Measurements from ENCODE around the gene SYCE1L.

GRCh38 chr16:75229533-75230472 is 11.0 kb downstream of the CTRB1 start:
- PRO-cap, 3 experiments, result no peak in any of the 3 experiments
- RRBS, result no CpG with 5 or more reads among the region's 45 CpGs

- PRO-cap, 3 experiments, result peak in 1 of 3 experiments; most common plus-strand start chr16:75250465 (in 1); most common minus-strand start chr16:75250118 (in 1)
- RRBS, result 5% methylated on average over 8 of the region's 20 CpGs
Measured at GRCh38 chr16:75249794-75250582, 1.4 kb downstream of the BCAR1 start.

- PRO-cap, 3 experiments, result peak in 1 of 3 experiments; most common plus-strand start chr16:75304911 (in 1)
- RRBS, result no CpG with 5 or more reads among the region's 10 CpGs
Measured at GRCh38 chr16:75304258-75305064, 53.0 kb upstream of the BCAR1 start.

GRCh38 chr16:75305065-75305996 is 53.9 kb upstream of the BCAR1 start:
- PRO-cap, 3 experiments, result no peak in any of the 3 experiments
- RRBS, result no CpG with 5 or more reads among the region's 7 CpGs

GRCh38 chr16:75445274-75445607 is 11.9 kb upstream of the CFDP1 start:
- PRO-cap, 3 experiments, result no peak in any of the 3 experiments
- RRBS, result no CpG with 5 or more reads among the region's 5 CpGs

DNA sequence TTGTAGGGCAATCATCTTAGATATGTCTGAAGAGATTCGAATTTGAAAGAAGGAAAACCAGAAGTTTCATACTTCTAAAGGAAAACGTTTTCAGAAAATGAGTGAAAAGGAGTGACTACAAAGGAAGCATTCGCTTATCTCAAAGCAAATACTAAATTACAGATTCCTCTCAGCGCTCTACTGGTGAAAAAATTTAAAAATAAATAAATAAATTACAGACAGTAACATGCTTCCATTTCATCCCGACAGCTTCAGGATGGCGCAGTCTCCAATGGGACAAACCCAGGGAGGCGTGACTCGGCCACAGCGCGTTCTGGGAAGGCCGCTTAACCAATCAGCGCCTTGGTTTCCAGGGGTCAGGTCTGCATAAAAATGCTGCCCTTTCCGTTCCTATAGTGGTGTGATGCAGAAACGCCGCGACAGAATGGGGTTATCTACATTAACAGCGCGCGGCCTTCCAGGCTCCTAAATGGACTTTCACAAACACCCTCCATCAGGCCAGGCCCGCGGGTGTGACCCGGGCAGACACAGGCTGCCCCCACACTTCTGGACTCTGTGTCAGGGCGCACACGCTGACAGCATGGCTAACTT is 958 bp downstream of the TMEM231 start:
- PRO-cap, 3 experiments, result peak in 3 of 3 experiments; most common plus-strand start position 395 of the sequence (in 3); most common minus-strand start position 247 of the sequence (in 2)
- RRBS, result 4% methylated on average over 2 of the region's 24 CpGs

DNA sequence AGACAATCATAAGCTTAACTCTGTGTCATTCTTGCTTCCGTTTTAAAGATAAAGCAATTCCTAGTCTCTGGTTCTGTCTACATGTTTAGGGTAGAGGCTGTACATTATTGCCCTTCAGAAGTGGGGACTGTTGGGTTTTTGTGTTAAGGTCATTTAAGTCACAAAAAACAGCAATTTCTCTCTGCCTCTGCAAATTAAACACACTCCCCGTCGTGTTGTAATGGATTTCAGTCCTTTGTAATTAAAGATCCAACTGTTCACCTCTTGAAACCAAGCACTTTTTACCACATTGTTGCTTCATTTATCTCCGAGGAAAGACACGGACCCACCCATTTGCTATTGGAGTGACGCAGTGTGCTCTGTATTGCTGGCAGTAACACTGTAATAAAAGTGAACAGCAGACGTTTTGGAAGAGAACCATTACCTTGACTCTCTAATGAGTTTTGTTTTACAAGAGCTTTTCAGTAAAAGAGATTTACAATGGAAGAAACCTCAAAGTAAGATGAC is 83.1 kb upstream of the CNTNAP4 start:
- PRO-cap, 3 experiments, result no peak in any of the 3 experiments
- RRBS, result no CpG with 5 or more reads among the region's 7 CpGs

DNA sequence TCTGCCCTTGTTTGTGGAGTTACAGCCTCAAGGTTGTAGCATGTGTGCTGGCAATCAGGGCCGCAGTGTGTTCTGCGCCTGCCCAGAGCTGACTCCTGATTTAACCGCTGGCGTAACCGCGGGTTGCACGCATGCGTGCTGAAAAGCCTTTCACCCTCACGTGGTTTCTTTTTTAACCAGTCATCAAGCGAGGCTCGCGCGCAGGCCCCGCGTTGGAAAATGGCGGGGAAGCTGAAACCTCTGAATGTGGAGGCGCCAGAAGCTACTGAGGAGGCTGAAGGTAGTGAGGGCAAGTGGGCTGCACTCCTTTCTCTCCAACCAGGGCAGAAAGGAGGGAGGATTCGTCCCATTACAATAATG is at the start of gene SYCE1L:
TSS of gene SYCE1L (plus strand) at position 176 of the 360 bp plus-strand sequence.
- PRO-cap, 3 experiments, result no peak in any of the 3 experiments
- RRBS, result no CpG with 5 or more reads among the region's 18 CpGs

DNA sequence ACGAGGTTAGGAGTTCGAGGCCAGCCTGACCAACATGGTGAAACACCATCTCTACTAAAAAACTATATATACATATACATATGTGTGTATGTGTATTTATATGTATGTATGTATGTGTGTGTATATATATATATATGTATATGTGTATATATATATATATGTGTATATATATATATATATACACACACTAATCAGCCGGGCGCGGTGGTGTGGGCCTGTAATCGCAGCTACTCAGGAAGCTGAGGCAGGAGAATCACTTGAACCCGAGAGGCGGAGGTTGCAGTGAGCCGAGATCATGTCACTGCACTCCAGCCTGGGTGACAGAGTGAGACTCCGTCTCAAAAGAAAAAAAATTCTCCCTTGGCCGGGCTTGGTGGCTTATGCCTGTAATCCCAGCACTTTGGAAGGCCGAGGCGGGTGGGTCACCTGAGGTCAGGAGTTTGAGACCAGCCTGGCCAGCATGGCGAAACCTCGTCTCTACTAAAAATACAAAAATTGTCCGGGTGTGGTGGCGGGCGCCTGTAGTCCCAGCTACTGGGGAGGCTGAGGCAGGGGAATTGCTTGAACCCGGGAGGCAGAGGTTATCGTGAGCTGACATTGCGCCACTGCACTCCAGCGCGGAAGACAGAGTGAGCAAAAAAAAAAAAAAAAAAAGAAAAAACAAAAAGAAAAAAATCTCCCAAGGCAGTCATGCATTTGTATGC is 1.1 kb downstream of the SYCE1L start:
- PRO-cap, 3 experiments, result no peak in any of the 3 experiments
- RRBS, result no CpG with 5 or more reads among the region's 23 CpGs

- PRO-cap, 3 experiments, result no peak in any of the 3 experiments
- RRBS, result no CpG with 5 or more reads among the region's 21 CpGs
Measured at GRCh38 chr16:77236094-77236521, 36.9 kb downstream of the SYCE1L start.

DNA sequence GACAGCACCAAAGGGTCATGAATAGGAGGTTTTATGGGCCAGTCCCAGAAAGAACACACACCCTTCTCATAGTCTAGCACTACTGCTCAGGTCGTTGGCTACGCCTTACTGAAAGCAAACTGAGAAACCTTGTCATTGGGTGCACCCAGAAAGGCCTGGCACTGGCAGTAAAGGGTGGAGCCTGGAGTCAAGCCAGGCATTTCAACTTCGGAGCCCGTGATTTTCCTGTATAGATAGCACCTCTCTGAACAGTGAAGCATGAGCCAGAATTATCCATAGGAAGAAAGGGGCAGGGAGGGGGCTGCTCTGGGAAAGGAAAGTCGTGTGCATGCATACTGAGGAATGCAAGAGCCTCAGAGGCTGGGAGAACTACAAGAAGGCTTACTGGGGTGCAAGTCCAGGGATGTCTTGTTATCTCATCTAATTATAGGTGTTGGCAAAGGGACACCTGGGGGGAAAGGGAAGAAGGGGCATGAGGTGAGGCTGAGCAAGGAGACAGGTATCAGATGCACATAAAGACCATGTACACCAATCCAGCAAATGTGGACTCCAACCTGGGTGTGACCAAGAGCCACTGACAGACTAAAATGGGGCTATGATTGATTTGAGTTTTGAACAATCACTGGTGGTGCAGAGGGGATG is 75.1 kb downstream of the VAT1L start:
- PRO-cap, 3 experiments, result no peak in any of the 3 experiments
- RRBS, result no CpG with 5 or more reads among the region's 5 CpGs

GRCh38 chr16:78461832-78462038 is 362.3 kb downstream of the WWOX start:
- PRO-cap, 3 experiments, result no peak in any of the 3 experiments

GRCh38 chr16:78646967-78647567 is 547.6 kb downstream of the WWOX start:
- PRO-cap, 3 experiments, result no peak in any of the 3 experiments
- RRBS, result no CpG with 5 or more reads among the region's 6 CpGs

- PRO-cap, 3 experiments, result no peak in any of the 3 experiments
- RRBS, result no CpG with 5 or more reads among the region's 6 CpGs
Measured at GRCh38 chr16:78695575-78696046, 596.2 kb downstream of the WWOX start.

GRCh38 chr16:78706607-78706839 is 607.1 kb downstream of the WWOX start:
- PRO-cap, 3 experiments, result no peak in any of the 3 experiments
- RRBS, result no CpG with 5 or more reads among the region's 2 CpGs

DNA sequence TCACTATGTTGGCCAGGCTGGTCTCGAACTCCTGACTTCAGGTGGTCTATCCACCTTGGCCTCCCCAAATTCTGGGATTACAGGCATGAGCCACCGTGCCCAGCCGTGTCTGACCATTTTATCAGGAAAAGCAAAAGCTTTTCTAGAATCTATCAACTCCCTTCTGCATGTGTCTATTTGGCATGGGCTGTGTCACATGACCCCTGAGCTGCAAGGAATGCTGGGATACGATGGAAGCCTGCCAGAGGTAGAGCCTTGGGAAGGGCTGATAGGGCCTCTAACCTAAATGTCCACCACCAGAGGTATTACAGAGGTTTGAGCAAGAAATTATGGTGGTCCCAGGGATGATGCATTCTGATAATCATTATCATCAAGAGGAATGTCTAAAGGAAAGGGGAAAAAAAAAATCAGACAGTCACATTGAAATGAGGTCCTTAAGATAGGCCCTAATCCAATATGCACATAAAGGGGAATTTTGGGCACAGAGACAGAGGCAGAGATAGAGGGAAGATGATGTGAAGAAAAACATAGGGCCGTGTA is 616.3 kb downstream of the WWOX start:
- PRO-cap, 3 experiments, result no peak in any of the 3 experiments
- RRBS, result no CpG with 5 or more reads among the region's 5 CpGs

DNA sequence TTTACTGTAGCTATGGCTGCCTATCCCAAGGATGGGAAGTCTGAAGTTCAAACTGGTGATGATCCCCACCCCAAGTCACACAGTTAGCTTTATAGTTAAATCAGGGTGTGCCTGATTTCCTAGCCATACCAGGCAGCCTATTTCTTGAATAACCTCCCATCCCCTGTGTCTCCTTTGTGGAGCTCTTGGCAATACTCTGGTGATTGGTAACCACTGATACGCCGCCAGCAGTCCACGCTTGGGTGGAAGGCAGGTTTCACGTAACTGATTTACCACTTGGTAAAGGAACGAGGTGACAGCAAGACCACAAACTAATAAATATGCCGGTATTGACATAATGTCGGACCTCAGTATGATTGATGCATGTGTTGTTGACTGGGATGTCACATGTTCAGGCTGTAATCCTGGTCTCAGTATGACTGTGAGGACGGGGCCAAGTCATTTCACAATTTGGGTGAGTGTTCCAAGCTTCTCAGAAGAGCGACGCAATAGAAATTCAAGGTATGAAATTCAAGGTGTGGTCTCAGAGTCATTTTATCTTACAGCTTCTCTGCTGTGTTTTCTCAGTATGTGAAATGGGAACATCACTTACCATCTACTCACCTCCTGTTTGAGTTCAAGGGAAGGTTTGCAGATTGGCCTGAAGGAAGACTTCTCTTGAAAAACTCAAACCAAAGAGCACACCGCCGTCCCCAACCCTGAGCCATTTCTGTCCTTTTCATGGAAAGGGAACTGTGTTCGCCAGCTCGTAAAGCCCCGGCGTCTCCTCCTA is 678.8 kb downstream of the WWOX start:
- PRO-cap, 3 experiments, result no peak in any of the 3 experiments
- RRBS, result no CpG with 5 or more reads among the region's 16 CpGs

- PRO-cap, 3 experiments, result no peak in any of the 3 experiments
- RRBS, result no CpG with 5 or more reads among the region's 13 CpGs
Measured at GRCh38 chr16:79163533-79164243, 436.8 kb downstream of the MAF start.

- PRO-cap, 3 experiments, result no peak in any of the 3 experiments
- RRBS, result no CpG with 5 or more reads among the region's 23 CpGs
Measured at GRCh38 chr16:79229144-79229691, 371.3 kb downstream of the MAF start.

DNA sequence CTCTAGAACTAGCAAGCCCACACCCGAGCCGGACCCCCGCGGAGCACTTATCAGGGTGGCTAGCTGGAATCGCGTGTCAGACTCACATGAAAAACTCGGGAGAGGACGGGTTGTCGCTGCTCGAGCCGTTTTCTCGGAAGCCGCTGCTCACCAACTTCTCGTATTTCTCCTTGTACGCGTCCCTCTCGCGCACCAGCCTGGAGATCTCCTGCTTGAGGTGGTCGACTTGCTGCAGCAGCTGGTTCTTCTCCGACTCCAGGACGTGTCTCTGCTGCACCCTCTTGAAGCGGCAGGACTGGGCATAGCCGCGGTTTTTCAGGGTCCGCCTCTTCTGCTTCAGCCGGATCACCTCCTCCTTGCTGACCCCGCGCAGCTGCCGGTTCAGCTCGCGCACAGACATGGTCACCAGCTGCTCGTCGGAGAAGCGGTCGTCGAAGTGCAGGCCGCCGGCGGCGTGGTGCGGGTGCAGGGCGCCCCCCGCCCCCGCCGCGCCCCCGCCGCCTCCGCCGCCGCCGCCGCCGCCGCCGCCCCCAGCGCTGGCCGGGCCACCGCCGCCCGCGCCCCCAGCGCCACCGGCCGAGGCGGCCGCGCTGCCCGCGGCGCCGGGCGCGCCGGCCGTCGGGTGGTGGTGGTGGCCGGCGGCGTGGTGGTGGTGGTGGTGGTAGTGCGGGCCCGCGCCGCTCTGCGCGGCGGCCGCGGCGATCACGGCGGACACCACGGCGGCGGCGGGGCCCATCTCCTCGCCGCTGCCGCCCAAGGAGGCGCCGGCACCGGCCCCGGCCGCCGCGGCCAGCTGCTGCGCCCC is 1.6 kb downstream of the MAF start:
- PRO-cap, 3 experiments, result peak in 3 of 3 experiments; most common plus-strand start position 192 of the sequence (in 1); most common minus-strand start position 270 of the sequence (in 3)
- RRBS, result 1% methylated on average over 17 of the region's 107 CpGs